Tongue (tissue), 2 donors: ENCODE measurements around the gene PRR5L.

DNA sequence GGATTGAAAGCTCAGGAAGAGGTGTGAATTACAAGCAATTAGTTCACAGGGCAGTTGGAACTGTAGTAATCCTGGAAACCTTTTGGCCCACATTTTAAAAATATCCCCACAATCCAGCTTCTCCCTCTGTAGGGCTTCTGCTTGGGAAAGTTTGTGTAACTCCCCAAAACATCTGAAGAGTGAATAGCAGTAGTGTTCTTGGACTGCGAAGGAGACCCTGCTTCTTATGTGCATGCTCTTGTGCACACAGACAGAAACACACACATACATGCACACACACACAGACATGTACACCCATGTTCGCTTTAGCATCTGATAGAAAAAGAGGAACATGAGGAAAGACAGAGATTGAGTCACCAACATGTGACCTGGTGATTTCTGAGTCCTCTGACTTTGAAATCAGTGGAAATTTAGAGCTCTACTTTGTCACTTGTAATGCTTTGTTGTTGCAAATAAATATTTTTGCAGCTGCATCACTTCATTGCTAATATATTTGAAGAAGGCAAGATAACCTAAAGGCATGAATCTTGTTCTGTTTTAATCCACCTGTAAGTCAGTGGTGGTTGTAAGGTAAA is 23.7 kb downstream of the CD44 start:
- RAMPAGE, long total RNA = no peak

- RAMPAGE, long total RNA = no peak
Observed at GRCh38 chr11:35168515-35169116, 29.6 kb downstream of the CD44 start.

- RAMPAGE, long total RNA = no peak
Observed at GRCh38 chr11:35178671-35178882, 39.6 kb downstream of the CD44 start.

- RAMPAGE, long total RNA = no peak
Observed at GRCh38 chr11:35207930-35208406, 69.0 kb downstream of the CD44 start.

- RAMPAGE, long total RNA = no peak
Observed at GRCh38 chr11:35272496-35273121, 133.6 kb downstream of the CD44 start.

DNA sequence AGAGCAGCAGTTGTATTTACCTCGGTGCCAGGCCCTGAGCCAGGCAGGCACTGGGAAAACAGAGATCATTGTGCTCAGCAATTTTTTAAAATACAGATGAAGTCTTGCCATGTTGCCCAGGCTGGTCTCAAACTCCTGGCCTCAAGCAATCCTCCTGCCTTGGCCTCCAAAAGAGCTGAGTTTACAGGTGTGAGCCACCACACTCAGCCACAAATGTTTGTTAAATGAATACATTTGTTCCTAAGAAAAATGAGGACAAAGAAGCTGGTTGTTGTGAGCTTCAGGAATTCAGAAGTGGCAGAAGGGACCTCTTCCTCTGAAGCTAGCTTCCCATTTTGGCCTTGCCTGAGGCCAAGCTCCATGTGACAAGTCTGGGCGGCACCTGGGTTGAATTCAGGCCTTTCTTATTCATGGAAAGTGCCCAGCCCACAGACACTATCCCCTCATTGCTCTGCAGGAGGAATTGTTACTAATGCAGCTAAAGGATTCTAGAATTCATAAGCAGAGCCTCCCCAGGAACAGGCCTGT is 71.6 kb downstream of the SLC1A2 start:
- RAMPAGE, long total RNA = no peak

- RAMPAGE, long total RNA = no peak
Observed at GRCh38 chr11:35662946-35663820, 608 bp downstream of the TRIM44 start.

GRCh38 chr11:36091158-36091636 is 147.3 kb downstream of the LDLRAD3 start:
- RAMPAGE, long total RNA = no peak

- RAMPAGE, long total RNA = no peak
Observed at GRCh38 chr11:36295877-36296382, at the start of gene PRR5L. TSS of gene PRR5L (plus strand) at chr11:36296288.

- RAMPAGE, long total RNA = no peak
Observed at GRCh38 chr11:36384981-36385374, 88.9 kb downstream of the PRR5L start.

GRCh38 chr11:36511893-36512624 is 2.0 kb upstream of the TRAF6 start:
- RAMPAGE, long total RNA = no peak

GRCh38 chr11:36532821-36533507 is 22.9 kb upstream of the TRAF6 start:
- RAMPAGE, long total RNA = no peak

DNA sequence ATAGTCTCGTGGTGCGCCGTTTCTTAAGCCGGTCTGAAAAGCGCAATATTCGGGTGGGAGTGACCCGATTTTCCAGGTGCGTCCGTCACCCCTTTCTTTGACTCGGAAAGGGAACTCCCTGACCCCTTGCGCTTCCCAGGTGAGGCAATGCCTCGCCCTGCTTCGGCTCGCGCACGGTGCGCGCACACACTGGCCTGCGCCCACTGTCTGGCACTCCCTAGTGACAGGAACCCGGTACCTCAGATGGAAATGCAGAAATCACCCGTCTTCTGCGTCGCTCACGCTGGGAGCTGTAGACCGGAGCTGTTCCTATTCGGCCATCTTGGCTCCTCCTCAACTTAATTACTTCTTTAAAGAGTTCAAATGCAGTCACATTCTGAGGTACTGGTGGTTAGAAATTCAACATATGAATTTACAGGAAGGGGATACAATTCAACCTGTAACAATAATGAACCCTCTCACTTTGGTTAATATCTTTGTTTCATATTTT is 10.5 kb upstream of the RAG1 start:
- RAMPAGE, long total RNA = no peak

GRCh38 chr11:39928737-39929012 is 1530.8 kb downstream of the LRRC4C start:
- RAMPAGE, long total RNA = no peak

DNA sequence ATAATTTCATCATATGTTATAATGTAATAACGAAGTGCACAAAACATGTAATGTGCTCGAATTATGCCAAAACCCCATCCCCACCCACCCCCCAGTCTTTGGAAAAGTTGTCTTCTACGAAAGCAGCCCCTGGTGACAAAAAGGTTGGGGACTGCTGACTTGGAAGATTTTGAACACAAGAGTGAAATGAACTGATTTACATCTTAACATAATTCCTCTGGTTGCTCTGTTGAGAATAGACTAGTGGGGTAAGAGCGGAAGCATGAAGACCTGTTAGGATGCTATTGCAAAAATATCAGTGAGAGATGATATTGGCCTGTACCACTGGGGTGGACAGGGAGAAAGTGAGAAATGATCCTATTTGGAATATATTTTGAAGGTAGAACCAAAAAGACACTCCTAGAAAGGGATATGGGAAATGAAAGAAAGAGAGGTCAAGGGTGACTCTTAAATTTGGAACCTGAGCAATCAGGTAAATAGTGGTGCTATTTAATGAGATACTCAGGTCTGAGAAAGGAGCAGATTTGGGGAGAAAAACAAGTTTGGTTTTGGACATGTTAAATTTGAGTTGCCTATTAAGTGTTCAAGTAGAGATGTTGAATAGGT is 63.1 kb downstream of the TTC17 start:
- RAMPAGE, long total RNA = no peak

GRCh38 chr11:43474576-43475631 is 116.2 kb downstream of the TTC17 start:
- RAMPAGE, long total RNA = no peak

- RAMPAGE, long total RNA = no peak
Observed at GRCh38 chr11:43575040-43575908, 105.3 kb upstream of the HSD17B12 start.

- RAMPAGE, long total RNA = no peak
Observed at GRCh38 chr11:43578889-43580176, 101.2 kb upstream of the HSD17B12 start.

DNA sequence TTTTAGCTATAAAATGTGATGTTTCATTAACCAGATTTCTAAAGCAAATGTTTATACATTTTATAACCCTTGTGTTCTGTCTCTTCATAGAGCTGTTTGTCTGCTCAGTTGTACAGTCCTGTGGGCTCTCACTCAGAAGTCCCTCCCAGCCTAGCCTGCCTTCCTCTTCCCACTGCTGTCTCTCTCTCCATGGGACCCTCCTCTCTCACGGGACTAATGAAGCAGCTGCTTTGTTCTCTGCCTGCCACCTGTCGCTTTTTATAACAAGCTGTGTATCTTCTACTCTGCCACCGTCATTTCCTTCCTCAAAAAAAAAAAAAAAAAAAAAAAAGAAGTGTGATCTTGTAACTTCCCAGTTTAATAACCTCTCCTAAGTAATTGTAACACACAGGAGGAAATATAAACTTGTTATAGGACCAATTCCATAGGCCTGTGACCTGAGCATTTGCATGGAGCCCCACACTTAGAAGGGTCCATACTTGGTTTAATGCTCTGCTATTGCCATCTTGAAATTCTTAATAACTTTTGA is 92.2 kb upstream of the ALKBH3 start:
- RAMPAGE, long total RNA = no peak

DNA sequence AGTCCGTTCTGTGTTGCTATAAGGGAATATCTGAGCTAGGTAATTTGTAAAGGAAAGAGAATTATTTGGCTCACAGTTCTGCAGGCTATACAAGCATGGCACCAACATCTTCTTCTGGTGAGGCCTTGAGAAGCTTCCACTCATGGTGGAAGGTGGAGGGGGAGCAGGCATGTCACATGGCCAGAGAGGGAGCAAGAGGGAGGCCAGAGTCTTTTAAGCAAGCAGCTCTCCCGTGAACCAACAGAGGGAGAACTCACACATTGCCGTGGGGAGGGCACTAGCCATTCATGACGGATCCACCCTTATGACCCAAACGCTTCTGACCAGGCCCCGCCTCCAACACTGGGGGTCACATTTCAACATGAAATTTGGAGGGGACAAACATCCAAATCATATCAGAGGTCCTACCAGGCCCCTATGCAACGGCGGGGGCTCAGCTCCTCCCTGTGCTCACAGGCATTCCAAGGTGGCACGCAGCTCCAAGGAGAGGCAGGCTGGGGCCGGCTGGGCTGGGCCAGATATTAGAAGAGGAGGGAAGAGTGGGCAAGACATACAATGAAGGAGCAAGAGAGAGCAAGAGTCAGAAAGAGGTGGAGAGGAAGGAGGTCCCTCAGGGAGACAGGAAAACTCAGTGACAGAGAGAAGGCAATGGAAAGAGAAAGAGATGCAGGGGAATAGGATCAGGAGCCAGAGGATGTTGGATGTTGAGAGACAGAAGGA is 4.7 kb downstream of the C11orf96 start:
- RAMPAGE, long total RNA = no peak